Foreskin keratinocyte (primary cell): ENCODE measurements around a stretch of chr14.

GRCh38 chr14:64812221-64812714 is 67.4 kb downstream of the SPTB start:
- RAMPAGE, total RNA, result no peak

DNA sequence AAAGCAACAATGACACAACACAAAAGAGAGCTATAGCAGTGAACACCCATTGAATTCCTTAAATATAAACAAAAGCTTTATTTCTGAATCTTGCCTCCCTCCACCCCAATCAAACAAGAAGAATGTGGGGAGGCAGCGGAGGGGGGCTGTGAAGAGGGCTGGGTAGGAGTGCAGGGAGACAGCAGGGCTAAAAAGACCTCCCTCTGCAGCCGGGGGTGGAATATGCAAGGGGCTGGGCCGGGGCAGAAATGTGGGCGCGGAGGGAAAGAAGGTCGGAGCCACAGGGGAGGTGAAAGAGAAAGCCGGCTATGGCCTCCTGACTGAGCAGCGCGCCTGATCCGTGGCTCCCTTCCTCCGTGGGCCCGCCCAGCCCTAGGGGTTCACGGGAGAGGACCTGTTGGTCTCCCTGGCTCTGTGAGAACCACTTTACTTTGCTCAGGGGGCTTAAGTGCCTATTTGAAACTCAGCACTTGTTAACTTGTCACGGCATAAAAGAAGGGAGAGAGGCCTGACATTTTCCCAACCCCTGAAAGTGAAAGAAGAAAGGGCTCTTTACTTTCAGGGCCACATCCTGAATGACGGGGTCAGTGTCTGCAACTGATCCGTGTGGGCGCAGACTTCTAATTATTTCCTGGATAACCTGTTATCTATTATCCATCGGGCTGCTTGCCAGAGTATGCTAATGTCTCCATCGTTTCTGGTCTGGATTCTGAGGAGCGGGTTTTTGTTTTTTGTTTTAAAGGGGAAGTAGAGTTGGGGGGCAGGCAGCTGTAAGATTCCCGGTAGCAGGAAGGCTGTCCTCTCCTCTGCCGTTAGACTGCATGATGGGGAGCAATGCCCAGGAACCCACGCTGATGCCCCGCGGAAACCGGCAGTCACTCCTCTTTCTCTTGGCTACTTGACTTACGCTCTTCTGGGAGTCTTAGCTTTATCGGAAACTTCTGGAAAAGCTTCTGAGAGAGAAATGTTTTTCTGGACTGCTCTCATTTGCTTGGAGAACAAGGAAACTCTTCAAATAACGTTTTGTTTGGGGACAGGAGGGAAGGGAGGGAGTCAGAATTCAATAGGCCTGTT is 127.5 kb upstream of the MAX start:
- RAMPAGE, total RNA, result no peak

GRCh38 chr14:65281739-65282498 is 130.6 kb upstream of the FUT8 start:
- RAMPAGE, total RNA, result no peak

- RAMPAGE, total RNA, result no peak
Measured at GRCh38 chr14:65287018-65288198, 125.1 kb upstream of the FUT8 start.

GRCh38 chr14:65297608-65298148 is 114.9 kb upstream of the FUT8 start:
- RAMPAGE, total RNA, result no peak

DNA sequence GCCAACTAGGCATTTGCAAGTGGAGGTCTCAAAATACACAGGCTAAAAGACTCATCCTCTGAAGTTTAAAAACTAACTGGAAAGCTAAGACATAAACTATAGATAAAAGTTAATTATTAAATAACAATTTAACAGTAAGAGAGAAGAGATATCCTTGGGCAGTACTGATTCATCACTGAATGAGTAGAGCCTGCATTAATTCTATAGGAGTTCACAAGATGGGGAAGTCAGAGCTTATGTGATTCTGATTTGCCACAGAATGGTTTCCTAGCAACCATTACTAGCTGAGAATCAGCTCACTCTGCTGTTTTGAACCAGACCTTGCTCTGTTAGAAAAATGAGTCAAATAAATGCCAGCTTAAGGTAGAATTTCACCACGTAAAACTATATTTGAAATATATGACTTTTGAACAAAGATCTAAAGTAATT is 433.9 kb downstream of the FUT8 start:
- RAMPAGE, total RNA, result no peak

DNA sequence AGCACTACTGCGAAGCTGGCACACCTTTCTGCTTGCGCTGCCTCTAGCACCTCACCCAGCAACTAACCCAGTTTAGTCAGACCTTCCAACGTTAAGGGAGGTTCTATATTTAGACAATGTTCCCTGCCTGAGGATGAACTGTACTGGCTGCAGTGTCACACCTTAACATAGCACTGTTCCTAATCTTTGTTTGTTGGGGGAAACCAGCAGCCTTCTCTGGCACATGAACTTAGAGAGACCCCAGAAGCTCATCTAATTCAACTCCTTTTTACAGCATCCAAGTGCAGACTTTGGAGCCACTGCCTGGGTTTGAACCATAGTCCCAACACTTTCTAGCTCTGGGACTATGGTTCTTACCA is 60.6 kb upstream of the CCDC196 start:
- RAMPAGE, total RNA, result no peak

DNA sequence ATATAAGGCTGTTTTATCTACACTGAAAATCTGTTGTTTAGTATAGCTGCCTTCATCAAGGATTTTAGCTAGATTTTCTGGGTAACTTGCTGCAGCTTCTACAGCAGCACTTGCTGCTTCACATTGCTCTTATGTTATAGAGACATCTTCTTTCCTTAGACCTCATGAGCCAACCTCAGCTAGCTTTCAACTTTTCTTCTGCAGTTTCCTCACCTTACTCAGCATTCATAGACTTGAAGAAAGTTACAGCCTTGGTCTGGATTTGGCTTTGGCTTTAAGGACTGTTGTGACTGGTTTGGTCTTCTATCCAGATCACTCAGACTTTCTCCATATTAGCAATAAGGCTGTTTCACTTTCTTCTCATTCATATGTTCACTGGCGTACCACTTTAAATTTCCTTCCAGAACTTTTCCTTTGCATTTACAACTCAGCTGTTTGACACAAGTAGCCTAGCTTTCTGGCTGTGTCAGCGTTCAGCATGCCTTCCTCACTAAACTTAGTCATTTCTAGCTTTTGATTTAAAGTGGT is 209.9 kb upstream of the GARIN2 start:
- RAMPAGE, total RNA, result no peak

- RAMPAGE, total RNA, result no peak
Measured at GRCh38 chr14:67278950-67279624, 37.9 kb downstream of the PALS1 start.

GRCh38 chr14:67358802-67359274 is 766 bp downstream of the ATP6V1D start:
- RAMPAGE, total RNA, result no peak

GRCh38 chr14:67410198-67410879 is 1.6 kb downstream of the PLEK2 start:
- RAMPAGE, total RNA, result no peak

DNA sequence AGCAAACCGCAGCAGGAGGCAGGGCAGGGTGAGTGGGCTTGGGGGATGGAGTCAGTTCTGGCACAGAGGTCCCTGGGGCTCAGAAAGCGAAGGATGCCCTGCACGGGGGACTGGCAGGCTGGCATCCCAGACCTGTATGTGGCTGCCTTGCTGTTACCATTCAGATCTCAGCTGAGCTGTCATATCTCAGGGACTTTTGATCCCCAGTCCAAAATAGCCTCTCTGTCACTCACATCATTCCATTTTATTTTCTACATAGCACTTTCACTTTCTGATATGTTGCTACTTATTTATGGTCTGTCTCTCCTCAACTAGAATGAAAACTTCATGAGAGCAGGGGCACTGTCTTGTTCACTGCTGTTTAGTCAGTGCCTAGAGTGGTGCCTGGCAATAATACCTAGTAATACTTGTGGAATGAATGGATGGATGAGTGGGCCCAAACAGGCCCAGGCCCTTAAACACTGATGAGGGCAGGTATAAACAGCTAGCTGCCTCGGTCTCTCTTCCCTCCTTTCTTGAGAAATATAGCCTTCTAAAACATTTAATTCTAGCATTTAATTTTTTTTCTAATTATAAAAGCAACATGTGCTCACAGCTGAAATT is 4.5 kb downstream of the TMEM229B start:
- RAMPAGE, total RNA, result no peak

DNA sequence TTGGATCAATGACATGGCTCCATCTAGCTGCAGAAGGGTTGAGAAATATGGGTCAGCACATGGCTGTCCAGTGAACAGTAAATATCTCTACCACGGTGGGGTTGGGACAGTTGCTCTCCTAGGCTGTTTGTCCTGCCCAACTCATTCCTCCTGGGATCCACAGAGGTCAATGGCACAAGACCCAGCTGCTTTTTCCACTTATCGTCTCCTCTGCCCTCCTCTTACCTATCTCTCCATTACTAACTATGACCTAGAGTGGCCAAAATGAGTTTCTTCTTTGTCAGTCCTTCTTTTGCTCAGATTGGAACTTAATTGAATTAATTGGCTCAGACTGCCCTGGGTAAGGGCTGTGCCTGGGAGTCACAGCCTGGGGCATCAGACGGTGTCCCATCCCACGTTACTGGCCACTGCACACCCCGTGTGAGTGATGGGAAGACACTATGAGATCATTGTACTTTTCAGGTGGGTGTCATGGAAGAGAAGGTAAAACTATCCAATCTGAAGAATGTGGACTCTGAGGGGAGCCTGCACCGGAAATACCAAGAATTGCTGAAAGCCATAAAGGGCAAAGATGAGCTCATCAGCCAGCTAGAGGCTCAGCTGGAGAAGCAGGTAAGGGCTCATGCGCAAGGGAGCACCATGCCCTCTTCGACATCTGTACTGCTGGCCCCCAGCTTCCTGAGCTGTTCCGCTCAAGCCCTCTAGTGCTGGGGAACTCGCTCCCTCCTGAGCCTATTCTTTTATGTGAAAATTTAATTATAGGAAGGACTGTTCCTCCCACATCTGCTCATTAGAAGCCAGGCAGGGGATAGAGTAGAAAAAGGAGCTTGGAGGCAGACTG is 23.9 kb downstream of the PLEKHH1 start:
- RAMPAGE, total RNA, result no peak

- RAMPAGE, total RNA, result no peak
Measured at GRCh38 chr14:67728727-67729820, 27.4 kb downstream of the RDH12 start.

GRCh38 chr14:68099107-68100049 is 279.8 kb downstream of the RAD51B start:
- RAMPAGE, total RNA, result no peak

DNA sequence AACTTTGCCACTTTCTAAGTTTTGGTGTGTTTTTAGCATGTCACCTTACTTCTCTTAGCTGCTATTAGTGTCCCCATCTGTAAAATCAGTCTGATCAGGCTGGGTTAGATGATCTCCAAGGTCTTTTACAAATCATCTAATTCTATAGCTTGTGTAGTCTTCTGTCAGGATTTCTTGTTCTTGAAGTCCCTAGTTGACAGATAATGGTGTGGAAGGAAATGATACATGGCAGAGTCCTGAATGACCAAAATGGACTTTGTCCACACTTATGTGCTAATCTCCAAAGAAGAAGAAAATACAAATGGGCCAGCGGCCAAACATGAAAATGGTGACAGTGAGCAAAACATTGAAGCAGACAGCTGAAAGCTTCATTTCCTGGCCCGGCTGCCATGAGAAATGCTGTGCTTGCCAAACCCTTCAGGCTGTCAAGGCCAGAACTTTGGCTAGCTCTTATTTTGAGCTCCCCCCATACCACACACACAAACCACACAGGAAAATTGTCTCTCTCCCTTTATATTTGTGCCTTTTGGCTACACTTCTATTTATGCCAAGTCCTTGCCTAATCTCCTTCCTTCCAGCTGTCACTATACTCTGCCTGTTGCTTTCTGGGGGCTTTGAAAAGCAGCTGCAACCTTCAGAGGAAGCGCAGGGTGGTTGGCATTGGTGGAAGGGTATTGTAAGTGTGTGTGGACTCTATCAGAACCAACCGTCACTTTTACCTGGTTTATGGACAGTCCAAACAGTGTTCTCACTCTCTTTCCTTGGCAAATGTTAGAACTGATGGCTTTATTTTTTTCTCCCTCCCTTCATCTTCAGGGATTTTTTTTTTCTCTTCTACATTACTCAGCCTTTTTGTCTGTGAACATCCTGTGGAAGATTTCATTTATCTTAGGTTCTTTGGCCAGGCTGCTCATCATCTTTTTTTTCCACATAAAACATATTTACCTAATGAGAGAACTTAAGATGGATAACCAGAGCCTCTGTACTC is 323.8 kb downstream of the RAD51B start:
- RAMPAGE, total RNA, result no peak

- RAMPAGE, total RNA, result no peak
Measured at GRCh38 chr14:68147313-68147658, 327.7 kb downstream of the RAD51B start.

DNA sequence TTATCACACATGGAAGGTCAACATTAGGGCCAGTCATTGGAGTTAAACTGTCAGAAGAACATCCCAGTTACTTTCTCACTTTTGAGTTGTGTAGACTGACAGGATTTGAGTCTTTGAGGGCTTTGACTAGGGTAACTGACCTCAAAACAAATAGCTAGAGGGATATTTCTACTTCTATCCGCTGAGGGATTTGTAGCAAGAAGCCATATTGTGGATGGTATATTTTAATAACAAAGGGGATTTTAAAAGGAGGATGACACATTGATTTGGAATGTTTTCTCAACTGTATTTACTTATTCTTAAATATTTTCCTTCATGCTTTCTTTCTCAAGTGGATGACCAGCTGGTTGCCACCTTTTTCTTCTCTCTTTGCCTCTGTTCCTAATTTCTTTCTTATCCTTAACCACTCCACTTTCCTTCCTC is 411.3 kb downstream of the RAD51B start:
- RAMPAGE, total RNA, result no peak

DNA sequence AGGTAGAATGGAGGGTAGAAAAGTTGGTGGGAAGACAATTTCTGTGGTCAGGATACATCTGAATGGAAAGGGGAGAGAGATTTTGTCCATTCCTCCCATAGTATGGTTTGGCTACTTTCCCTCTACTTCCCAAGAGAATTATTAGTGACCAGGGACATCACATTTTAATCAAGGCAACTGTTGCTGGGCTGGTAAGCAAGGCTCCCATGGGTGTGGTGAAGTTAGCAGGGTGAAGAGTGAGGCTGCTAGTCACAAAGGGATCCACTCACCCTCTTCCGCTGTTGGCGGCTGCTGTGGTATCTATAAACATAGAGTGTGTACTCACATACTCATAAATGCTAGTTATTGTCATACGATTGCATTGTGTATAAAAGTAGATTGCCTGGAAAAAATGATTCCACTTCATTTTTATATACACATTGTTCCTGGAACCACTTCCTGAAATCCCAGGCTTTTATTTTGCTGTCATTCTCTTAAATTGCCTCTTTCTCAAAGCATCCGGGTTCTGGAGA is 413.2 kb downstream of the ZFP36L1 start:
- RAMPAGE, total RNA, result no peak

GRCh38 chr14:68473059-68473552 is 319.8 kb downstream of the ZFP36L1 start:
- RAMPAGE, total RNA, result no peak